ENCODE data around the gene FBXW2.

GRCh38 chr9:115262355-115262802, 144.4 kb upstream of the TNC start:
- PRO-cap: no peak

GRCh38 chr9:115281861-115282346, 163.9 kb upstream of the TNC start:
- PRO-cap: no peak

- PRO-cap: no peak
Measured at GRCh38 chr9:116312336-116312691, 158.7 kb downstream of the PAPPA start.

- PRO-cap: no peak
Measured at GRCh38 chr9:116837396-116838059, 150.4 kb downstream of the TRIM32 start.

GRCh38 chr9:117725386-117725641, 21.1 kb downstream of the TLR4 start:
- PRO-cap: no peak

DNA sequence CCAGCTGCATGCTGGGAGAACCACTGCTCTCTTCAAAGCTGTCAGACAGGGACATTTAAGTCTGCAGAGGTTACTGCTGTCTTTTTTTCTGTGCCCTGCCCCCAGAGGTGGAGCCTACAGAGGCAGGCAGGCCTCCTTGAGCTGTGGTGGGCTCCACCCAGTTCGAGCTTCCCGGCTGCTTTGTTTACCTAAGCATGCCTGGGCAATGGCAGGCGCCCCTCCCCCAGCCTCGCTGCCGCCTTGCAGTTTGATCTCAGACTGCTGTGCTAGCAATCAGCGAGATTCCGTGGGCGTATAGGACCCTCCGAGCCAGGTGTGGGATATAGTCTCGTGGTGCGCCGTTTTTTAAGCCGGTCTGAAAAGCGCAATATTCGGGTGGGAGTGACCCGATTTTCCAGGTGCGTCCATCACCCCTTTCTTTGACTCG, 257.5 kb upstream of the BRINP1 start:
- PRO-cap: no peak

DNA sequence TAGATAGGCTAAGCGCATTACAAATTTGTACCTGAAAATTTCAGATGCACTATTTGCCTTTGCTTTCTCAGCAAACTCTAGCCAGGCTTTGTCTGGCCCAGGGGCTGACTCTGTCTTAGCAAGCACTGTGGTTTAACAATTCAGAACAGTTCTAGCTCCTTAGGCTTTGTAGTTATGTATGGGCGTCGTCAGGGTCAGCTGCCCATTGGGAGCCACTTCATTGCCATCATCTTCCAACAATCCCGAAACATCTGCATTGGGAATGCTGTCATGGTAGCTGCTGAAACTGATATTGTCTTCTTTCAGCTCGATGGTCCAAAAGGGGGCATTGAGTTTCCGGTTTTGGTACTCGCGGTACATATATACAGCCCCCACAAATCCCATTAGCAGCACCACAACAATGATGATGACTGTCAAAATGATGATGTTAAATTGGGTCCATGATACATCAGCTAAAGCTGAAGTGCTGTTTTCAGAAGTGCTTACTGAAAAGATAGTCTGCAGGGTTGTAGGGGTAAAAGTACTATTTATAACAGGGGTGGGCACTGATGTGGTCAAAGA, 25.1 kb upstream of the CDK5RAP2 start:
- PRO-cap: no peak

GRCh38 chr9:120792590-120793952, at the start of gene FBXW2:
Gene FBXW2 (minus strand): TSS chr9:120793416.
- PRO-cap: bidirectional peak, plus-strand start at chr9:120793469, minus-strand start at chr9:120793391

DNA sequence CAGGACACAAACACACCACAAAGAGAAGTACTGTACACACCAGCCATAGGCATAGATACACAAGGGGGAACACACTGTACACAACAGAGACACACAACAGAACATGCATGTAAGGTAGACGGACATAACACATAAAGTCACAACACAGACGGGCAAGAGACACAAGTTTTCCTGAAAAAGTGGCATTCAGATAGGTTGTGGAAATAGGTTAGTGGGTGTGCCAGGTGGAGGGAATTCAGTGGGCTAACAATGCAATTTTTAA, 762 bp upstream of the PHF19 start:
- PRO-cap: no peak

DNA sequence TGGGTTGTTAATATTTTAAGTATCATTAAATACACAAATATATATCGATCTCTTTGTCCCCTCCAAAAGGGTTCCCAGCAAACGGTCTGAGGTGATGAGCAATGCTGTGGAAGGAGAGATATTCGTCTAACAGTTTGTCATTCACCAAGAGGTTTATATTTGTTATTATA, 1.3 kb downstream of the TRAF1 start:
- PRO-cap: no peak

GRCh38 chr9:120942338-120943213, 16.0 kb upstream of the TRAF1 start:
- PRO-cap: no peak

- PRO-cap: no peak
Measured at GRCh38 chr9:121015771-121016510, 34.1 kb downstream of the C5 start.

DNA sequence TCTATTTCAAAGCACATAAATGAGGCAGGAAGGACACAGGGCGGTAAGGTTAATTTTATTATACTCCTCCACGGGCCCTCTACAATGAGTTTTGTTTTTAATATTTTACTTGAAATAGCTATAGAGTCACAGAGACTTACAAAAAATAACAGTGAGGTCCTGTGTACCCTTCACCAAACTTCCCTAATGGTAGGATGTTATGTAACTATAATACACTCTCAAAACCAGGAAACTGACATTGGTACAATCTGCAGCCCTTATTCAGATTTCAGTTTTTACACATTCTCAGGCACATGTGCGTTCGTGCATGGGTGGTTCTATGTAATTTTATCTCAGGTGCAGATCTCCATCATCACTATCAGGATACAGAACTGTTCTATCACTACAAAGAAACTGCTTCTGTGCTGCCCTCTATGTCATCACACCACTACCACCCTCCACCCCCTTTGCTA, 16.5 kb downstream of the RAB14 start:
- PRO-cap: unidirectional peak, minus-strand start at position 181 of the sequence

- PRO-cap: no peak
Measured at GRCh38 chr9:121266814-121267270, 1.1 kb upstream of the GSN start.

GRCh38 chr9:121281497-121282552, 13.9 kb downstream of the GSN start:
- PRO-cap: no peak

DNA sequence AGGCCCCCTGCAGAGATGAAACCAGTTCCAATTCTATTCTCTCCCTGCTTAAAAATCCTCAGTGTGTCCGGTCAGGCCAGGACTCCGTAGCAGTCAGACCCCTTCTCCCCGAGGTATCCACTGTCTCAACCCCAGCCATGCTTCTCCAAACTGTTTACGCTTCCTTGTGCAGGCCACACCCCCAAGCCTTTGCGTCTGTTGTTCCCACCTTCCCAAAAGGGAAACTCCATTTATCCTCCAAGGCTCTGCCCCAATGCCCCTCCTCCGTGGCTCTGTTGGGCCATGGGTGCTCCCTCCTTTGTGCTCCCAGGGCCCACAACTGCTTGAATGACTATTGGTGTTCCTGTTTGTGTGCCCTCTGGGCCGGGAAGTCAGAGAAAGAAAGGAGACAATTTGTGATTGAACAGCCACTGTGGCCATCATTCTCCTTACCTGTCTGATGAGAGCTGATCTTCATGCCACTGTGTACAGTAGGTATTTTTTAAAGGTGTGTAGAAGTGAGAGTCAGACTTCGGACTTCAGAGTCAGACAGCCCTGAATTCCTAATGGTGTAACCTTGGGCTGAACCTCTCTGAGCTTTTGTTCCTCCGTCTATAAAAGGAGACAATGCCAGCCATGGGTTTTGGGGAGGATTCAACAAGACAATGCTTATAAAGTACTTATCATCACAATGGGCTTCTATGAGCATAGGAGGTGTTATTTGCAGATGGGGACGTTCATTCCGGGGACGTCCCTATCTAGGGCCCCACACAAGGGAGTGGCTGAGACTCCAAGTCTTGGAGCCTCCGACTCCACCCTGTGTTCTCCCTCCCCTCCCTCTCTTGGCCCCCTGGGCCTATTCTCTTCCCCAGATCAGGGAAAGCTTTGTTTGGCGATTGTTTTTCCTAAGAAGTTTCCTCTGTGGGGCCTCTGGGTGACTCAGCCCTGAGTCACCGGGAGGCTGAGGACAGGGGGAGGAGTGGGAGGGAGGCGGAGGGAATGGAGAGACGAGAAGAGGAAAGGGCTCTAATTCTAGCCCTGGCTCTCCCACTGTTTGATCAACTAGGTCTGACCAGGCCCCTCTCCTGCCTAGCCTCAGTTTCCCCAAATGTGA, 18.7 kb downstream of the GSN start:
- PRO-cap: unidirectional peak, plus-strand start at position 983 of the sequence

- PRO-cap: bidirectional peak, plus-strand start at chr9:121326360, minus-strand start at chr9:121326107; bidirectional peak, plus-strand start at chr9:121326510, minus-strand start at chr9:121326489; unidirectional peak, plus-strand start at chr9:121326510
Measured at GRCh38 chr9:121325932-121326867, 43.9 kb downstream of the STOM start.

GRCh38 chr9:121478932-121479653, 20.6 kb downstream of the GGTA1 start:
- PRO-cap: no peak

- PRO-cap: no peak
Measured at GRCh38 chr9:121565734-121566154, 66.1 kb upstream of the GGTA1 start.

GRCh38 chr9:121609746-121610400, 41.6 kb upstream of the DAB2IP start:
- PRO-cap: no peak